Parotid gland (tissue), 1 donor: ENCODE results near the genes VEZF1, DYNLL2, GDPD1 and CLTC.

DNA sequence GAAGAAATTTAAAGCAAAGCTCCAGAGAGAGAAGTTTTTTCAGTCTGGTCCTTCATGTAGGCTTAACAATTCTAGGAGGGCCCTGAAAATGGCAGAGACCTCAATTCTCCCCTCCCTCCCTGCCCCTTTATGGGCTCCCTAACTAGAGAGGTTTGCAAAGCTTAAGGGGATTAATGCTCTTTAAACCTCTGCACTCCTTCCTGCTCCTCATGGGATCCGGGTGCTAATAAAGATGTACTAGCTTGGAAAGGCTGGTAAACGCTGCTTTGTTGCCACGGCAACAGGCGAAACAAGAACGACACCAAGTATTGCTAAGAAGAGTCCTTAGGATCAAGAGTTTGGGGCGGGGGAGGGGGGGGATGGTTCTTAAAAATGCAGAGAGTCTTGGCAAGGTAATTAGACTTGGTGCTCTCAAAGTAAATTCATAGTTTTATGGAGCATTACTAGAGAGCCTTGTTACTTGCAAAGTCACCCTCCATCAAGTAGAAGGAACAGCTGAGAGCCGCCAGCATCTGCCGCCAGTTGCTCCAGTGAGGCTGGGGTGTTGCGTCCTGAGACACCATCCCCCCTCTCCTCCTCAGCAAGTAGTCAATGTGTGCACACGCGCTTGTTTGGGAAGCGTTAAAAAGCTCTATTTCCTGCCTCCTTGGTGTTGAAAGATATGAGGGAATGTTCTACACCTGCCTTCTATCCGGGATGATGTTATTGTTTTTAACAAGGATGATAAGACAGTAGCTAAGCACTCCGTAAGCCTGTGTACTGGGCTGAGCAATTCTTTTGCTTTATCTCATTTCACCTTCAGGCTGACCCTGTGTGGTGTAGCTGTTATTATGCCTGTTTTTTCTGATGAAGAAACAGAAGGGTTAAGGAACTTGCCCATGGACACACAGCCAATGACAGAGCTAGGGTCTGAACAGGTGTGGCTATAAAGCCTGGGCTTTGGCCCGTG lies 190.9 kb downstream of the CCDC182 start:
- PRO-cap, result no peak

- PRO-cap, result no peak
Observed at GRCh38 chr17:57726524-57727453, 18.3 kb downstream of the CCDC182 start.

GRCh38 chr17:57866915-57867579 lies 17.2 kb upstream of the MRPS23 start:
- PRO-cap, result no peak

DNA sequence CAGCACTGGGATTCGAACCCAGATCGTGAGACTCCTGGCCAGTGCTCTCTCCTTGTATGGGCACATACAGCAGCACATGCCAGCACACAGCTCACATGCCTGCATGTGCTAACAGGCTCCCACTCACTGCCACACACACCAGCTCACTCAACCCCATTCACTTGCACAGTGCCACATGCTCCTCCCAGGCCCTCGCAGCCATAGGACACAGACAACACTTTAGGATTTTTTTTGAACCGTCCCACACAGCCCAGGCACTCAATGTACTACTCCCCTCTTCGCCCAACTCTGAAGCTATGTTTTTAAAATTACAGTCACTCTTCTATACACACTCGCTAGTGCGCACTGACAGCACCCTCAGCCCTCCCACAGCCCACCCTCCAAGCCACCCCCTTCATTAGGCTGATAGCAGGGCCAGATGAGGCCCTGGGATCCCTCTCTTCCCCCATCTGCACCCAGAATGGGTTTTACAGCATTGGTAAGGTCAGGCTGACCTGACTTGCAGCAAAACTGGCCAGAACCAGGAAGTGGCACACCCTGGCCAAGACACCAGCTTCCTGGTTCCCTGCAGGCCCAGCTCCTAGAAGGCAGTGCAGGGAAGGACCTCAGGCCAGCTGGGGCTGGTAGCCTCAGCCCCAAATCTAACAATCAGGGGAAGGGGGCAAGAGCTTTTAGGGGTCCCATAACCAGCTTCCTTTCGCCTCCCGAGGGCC lies 49.8 kb upstream of the MRPS23 start:
- PRO-cap, result no peak

- PRO-cap, result bidirectional peak, plus-strand start at chr17:57988052, minus-strand start at chr17:57987921; bidirectional peak, plus-strand start at chr17:57988535, minus-strand start at chr17:57988353
Observed at GRCh38 chr17:57987428-57988458, at the start of gene VEZF1. VEZF1 (minus strand) TSS chr17:57988254.

GRCh38 chr17:58083054-58083763 lies at the start of gene DYNLL2:
DYNLL2 (plus strand) TSS chr17:58083419.
- PRO-cap, result bidirectional peak, plus-strand start at chr17:58083419, minus-strand start at chr17:58083229

GRCh38 chr17:58329335-58329645 lies 695 bp upstream of the TSPOAP1 start:
- PRO-cap, result no peak

GRCh38 chr17:58330544-58330658 lies 1.8 kb upstream of the TSPOAP1 start:
- PRO-cap, result no peak

GRCh38 chr17:58331854-58332559 lies 3.4 kb upstream of the TSPOAP1 start:
- PRO-cap, result bidirectional peak, plus-strand start at chr17:58332677, minus-strand start at chr17:58332520

GRCh38 chr17:58335812-58336285 lies 7.3 kb upstream of the TSPOAP1 start:
- PRO-cap, result no peak

DNA sequence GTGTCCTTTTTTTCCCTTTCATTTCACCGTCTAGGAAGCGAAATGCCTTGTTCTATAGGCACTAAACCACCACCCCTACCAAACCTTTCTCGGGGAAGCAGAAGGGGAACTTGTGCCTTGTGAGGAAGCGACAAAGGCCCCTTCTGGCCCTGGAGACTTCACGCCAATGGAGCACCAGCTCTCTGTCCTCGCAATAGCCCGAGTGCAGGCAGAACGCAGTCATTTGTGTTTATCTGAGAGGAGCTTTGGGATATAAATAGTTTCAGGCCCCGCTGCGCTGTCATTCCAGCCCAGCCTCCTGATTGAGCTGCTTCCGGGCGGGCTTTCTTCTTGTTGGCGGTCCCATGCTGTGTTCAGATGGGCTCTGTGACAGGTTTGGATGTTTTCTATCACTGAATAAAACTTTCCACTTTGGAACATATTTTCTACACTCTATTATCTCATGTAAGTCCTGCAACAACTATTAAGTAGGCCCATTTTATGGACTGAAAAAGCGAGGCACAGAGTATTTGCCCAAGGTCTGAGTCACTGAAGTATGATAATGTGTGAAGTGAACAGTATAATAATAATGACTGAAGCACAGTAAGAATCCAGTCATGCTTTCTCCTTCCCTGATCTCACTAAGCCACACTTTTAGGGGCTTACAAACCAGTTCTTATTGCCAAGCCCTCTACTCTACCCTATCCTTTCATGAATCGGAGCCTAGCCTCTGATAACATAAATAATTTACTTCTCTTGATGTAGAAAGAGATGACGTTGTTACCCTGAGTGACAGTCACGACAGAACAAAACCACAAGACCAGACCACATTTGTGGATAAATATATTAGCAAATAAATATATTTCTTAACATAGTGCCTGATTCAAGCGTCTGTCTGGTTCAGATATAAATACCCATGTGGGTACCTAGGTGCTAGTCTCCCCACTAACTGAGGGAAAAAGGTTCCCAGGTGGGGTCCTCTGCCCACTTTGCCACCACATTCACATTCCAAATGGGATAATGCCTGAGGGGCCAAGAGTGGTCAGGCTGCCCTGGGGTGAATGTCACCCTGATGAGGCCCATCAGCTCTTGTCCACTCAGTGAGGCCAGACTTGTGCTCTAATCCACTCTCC lies 1.2 kb upstream of the SUPT4H1 start:
- PRO-cap, result unidirectional peak, minus-strand start at position 204 of the sequence

GRCh38 chr17:58387673-58387935 lies 29.7 kb downstream of the RNF43 start:
- PRO-cap, result no peak

DNA sequence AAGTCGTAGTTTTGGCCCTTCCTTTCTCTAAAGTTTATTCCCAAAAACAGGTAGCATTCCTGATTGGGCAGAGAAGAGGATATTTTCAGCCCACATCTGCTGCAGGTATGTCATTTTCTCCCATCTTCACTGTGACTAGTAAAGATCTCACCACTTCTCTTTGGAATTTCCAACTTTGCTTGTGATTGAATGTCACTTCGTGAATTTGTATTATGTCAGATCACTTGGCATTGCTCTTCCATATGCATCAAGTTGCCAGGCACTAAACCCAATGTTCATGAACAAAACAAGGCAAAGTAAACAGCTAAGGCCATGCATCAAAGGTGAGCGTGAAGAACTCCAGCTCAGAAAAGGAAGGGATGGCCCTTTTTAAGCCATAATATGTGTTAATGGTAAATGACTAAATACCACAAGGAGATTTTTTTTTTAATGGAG lies 1.6 kb downstream of the RNF43 start:
- PRO-cap, result no peak

GRCh38 chr17:58538992-58539363 lies 5.2 kb downstream of the SEPTIN4 start:
- PRO-cap, result no peak

- PRO-cap, result no peak
Observed at GRCh38 chr17:59122157-59122440, 15.4 kb upstream of the TRIM37 start.

DNA sequence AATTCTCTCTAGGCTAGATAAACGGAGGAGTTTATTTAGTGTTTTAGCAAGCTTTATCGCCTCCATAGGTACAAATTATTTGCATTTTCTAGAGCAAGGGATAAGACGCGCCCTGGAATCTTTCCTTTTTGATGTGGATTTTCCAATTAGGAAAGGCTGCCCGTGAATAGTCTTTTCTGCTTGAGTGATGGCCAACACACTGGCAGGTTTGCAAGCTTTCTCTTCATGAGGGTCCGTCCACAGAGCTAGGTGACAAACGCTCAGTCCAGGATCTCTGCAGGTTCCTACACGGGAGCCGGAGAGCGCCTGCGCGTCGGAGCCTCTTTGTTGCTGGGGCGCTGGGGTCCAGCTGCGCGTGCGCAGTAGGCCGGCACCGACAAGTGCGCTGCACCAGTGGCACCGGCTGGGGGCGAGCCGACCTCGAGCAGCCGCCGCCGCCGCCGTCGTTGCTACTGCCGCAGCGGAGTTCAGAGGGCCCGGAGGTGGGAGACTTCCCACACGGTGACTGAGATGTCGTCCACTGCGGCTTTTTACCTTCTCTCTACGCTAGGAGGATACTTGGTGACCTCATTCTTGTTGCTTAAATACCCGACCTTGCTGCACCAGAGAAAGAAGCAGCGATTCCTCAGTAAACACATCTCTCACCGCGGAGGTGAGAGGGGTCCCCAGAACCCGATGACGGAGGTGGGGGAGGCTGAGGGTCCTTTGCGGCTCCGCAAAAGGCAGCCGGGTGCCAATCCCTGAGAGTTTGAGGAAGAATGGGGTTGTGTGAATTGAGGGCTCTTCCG lies at the start of gene GDPD1:
Gene GDPD1, plus strand, starts transcription at position 412 of the 788 bp plus-strand sequence.
- PRO-cap, result unidirectional peak, plus-strand start at position 393 of the sequence; unidirectional peak, plus-strand start at position 470 of the sequence

DNA sequence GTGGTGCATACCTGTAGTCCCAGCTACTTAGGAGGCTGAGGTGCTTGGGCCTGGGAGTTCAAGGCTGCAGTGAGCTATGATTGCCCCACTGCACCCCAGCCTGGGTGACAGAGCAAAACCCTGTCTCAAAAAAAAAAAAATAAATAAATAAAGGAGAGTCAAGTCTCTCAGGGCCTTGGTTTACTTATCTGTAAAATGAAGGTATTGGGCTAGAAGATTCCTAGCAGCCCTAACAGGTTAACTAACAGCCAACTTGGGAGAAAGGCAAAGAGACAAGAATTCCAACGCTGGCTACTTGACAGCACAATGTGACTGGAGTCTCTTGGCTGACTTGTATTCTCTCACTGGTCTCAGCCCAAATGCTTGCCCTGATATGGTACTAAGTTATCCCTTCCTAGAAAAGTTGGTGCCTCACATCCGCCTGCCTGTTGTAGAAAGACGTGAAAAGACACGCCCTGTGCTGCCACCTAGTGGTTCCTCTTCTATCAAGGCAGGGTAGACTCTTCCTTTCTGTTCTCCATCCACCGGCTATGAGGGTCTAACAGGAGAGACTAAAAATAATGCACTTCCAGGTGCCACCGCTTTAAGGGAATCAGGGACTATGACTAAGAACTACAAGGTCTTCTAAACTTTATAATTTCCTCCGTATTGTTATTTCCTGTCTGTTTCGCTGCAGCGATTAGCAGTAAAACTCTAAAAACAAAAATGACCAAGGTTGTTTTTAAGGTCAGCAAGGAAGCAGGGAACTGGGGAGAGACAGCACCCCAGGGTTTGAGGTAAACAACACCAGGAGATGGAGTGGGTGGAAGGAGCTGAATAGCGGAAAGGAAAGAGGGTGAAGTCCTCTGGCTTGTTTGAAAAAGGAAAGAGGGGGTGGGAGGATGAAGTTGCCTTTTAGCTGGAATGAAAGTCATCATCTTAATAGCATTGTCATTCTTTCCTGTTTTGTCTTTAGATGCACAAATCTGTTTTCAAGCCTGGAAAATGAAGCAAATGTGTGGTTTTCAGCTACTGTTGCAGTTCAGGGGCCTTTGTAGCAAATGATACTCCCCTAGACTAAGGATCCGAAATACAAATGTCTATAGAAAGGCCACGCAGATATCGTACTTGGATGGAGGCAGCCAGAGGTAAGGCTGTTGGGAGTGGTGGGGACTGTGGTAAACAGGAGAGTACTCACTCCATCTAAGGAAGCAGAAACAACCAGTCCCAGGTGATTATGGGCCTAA lies 109.5 kb downstream of the YPEL2 start:
- PRO-cap, result unidirectional peak, minus-strand start at position 361 of the sequence

DNA sequence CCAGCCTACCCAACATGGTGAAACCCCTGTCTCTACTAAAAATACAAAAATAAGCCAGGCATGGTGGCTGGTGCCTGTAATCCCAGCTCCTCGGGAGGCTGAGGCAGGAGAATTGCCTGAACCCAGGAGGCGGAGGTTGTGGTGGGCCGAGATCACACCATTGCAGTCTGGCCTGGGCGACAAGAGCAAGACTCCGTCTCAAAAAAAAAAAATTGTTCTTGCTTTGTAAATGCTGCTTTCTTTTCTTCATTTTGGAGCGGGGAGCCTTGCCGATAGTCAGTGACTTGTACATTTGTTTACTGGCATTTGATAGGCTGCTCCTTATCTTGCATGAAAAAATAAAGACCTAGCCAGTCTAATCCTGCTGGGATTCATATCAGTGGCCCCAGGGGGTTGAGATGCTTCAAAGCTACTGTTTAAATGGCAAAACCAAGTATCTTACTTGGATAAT lies 3.3 kb upstream of the CLTC start:
- PRO-cap, result no peak

GRCh38 chr17:59619382-59620191 lies at the start of gene CLTC:
CLTC (plus strand) TSS chr17:59619895.
- PRO-cap, result bidirectional peak, plus-strand start at chr17:59619905, minus-strand start at chr17:59619574

- PRO-cap, result no peak
Observed at GRCh38 chr17:60089484-60089747, 10.7 kb upstream of the HEATR6 start.